ENCODE data around the gene NUDT21.

GRCh38 chr16:51184542-51185385 lies 33.7 kb upstream of the SALL1 start:
- PRO-cap: no peak

- PRO-cap: no peak
Observed at GRCh38 chr16:51523968-51524486, 373.0 kb upstream of the SALL1 start.

DNA sequence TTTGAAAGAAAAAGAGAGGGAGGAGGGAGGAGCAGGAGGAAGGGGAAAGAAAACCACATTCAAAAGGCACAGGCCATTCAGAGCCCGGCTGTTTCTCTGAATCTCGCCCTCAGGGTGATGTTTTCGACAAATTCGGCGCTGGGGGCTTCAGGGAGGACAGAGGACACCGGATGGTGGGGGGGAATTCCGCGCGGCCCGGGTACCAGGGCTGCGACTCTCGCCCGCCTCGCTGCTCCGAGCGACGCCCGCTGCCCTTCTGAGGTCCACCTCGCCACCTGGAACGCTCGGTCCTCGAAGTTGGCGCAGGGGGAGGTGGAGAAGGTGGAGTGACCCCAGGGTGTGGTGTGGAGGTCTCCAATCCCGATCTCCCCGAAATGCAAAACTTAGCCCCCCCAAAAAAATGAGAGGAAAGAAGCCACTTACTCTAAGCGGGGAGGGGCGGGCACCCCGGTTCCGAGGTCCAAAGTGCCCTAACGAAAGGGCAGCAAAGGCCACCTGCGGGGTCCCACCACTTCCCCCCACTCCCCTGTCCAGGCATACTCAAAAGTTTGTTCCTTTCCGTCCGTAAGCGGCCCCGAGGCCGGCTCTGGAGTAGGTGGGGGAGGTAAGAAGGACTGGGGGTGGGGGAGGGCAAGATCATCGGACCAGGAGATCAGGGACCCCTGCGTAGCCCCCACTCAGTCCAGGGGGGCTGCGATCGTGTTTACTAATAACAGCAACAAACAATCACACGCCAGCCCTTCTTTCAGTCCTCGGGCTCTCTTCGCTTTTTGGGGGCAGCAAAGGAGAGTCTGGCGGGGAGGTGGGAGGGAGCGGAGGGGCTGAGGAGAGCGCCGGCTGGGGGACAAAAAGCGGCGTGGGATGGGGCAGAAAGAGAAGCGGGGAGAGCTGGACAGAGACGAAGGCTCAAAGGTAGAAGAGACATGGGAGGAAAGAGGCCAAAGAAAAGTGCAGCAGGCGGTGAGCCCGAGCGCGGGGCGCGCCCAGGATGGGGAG lies 1.0 kb downstream of the TOX3 start:
- PRO-cap: no peak

GRCh38 chr16:53090401-53091569 lies 36.0 kb downstream of the CHD9 start:
- PRO-cap: bidirectional peak, plus-strand start at chr16:53091086, minus-strand start at chr16:53091055

DNA sequence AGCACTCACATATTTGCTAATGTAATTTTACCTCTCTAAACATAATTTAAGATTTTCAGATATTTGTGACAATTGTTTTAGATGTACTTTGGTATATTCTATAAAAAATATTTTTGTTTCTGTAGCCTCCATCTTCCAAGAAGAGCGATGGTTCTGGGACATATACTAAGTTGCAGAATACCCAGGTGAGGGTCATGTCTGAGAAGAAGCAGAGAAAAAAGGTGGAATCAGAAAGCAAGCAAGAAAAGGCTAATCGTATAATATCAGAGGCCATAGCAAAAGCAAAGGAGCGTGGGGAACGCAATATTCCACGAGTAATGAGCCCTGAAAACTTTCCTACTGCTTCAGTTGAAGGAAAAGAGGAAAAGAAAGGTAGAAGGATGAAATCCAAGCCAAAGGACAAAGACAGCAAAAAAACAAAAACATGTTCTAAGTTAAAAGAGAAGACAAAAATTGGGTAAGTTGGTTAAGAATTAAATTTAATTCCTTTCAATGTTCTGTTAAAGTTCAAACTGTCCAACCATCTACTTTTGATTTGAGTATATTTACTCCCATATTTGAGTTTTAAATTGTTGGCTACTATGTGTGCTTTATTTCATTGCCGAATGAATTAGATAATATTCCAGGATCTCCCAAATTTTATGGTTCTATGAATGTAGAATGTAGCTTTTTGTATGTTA lies 154.7 kb downstream of the CHD9 start:
- PRO-cap: no peak

DNA sequence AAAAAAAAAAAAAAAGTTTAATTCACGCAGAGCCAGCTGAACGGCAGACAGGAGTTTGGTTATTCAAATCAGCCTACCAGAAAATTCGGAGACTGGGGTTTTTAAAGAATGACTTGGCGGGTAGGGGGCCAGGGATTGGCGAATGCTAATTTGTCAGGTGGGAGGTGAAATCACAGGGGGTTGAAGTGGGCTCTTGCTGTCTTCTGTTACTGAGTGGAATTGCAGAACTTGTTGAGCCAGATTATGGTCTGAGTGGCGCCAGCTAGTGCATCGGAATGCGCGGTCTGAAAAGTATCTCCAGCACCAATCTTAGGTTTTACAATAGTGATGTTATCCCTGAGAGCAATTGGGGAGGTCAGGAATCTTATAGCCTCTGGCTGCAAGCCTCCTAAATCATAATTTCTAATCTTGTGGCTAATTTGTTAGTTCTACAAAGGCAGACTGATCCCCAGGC lies 800 bp upstream of the RBL2 start:
- PRO-cap: no peak

DNA sequence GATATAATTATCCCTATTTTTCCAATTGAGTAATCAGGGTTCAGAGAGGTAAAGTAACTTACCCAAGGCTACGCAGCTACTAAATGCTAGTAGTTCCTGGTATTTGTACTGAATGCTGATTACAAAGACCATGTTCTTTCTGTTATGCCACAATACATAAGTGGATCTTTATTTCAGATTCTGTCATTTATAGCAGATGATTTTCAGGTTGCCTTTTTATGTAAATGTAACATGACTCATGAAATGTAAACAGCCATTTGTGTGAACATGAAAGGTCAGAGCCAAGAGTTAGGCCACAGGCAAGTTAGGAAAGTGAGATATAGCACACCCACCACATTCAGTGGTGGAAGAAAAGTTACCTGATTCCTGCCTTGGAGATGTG lies 77.2 kb downstream of the FTO start:
- PRO-cap: no peak

DNA sequence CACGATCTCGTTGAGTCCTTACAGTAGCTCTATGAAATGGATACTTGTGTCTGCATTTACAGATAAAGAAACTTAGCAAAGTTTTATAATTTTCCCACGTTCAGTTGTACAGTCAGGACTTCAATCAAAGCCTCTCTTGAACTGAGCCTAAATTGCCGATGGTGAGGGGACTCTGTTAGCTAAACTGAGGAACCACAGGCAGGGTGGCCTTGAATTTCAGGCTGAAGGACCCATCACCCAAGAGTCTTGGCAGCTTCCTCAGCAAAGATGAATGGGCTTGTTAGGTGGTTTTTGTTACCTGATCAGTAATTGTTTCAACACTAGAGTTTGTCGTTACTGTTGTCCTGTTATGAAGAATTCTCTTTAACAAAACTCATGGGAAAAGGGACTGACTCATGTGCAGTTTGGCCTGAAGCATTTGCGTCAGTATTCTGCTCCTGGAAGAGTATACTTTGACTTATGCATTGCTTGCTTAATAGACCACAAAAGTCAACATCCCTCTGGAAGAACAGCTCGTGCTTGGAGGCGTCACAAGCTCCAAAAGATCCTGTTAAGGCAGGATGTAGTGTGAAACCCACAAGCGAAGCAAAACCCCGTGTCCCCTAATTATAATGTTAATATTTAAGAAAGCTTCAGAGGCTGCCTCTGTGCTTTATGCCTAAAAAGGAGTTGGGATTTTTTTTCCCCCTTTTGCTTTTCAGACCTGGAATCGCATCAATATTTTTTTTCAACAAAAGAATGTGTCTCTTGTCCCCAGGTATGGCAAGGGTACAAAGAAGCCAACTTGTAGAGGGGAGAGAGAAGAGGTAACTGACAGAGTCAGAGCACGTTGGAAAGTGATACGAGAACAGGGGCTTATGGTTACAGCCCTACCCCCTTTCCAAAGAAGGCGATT lies 205.9 kb downstream of the IRX3 start:
- PRO-cap: no peak

DNA sequence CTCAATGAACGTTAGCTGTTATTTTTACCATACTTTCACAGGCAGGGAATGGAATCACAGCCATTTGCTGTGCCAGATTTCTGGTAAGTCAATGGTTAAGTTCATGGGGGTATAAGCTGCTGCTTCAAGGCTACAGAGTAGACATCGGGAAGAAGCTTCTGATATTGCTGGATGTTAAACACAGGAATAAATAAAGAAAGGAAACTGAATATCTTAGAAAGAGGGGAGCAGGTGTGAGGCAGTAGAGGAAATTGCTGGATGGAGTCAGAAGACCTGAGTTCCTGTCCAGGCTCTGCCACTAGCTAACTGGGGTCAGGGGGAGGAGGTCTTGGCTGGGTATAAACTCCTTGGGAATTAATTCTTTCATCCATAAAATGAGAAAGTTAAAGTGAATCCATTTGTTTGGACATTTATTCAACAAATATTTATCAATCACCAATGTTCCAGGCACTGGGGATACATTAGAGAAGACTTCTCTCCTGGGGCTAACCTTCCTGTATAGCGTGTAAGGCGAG lies 145.1 kb downstream of the IRX3 start:
- PRO-cap: no peak

- PRO-cap: no peak
Observed at GRCh38 chr16:54283637-54283866, 3.0 kb downstream of the IRX3 start.

GRCh38 chr16:54648377-54649180 lies 282.1 kb upstream of the IRX5 start:
- PRO-cap: no peak

- PRO-cap: no peak
Observed at GRCh38 chr16:54922904-54923486, 7.7 kb upstream of the IRX5 start.

DNA sequence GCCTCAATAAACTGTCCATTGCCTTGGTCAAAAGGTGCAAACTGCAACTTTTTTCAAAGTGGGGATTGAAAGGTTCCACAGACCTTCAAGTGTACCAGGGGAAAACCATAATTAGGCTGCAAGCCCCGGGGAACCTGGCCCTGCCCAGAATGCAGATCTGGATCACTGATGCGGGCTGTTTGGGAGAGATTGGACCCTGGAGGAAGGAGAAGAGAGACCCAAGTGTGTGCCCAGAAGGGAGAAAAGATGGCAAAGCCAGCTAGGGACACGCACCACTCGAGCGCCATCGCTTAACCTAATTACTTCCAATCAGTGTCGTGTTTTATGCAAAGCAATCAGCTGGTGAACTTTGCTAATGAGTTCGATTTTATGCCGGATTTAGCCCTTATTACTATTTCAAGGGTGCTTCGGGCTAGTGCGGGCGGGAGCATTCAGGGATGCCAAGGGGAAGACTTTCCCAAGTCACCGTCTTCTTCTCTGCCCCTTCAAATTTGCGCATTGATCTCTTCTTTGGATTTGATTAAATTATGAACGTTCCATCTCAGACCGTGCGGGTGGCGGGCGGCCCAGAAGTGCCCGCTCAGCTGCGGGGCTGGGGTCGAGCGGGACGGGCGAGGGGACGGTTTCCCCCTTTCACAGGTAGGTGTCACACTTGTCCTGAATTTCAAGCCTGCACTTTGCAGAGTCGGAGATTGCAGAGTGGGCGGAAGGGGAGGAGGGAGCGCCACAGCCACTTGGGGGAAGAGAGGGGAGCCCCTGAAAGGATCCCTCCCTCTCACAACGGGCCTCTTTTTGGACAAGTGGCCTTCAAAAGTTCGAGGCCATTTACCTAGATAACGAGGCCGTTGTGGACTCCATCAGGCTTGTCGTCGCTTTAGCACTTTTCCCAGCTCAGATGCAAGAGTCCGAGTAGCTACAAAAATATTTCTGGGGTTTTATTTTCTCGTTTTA lies 4.1 kb downstream of the IRX5 start:
- PRO-cap: no peak

- PRO-cap: no peak
Observed at GRCh38 chr16:55390893-55391258, 66.9 kb downstream of the IRX6 start.

- PRO-cap: no peak
Observed at GRCh38 chr16:55557086-55557577, 9.4 kb upstream of the CAPNS2 start.

- PRO-cap: no peak
Observed at GRCh38 chr16:55955669-55956403, 80.7 kb upstream of the CES5A start.

GRCh38 chr16:56370429-56371348 lies 54.7 kb downstream of the AMFR start:
- PRO-cap: no peak

GRCh38 chr16:56408622-56409284 lies 16.6 kb downstream of the AMFR start:
- PRO-cap: no peak

- PRO-cap: bidirectional peak, plus-strand start at chr16:56451565, minus-strand start at chr16:56451351
Observed at GRCh38 chr16:56450626-56451427, at the start of gene NUDT21. Gene NUDT21, minus strand, starts transcription at chr16:56451332.

GRCh38 chr16:56610043-56611051 lies 2.0 kb downstream of the MT2A start:
- PRO-cap: no peak